ENCODE measurements around a stretch of chr12.

DNA sequence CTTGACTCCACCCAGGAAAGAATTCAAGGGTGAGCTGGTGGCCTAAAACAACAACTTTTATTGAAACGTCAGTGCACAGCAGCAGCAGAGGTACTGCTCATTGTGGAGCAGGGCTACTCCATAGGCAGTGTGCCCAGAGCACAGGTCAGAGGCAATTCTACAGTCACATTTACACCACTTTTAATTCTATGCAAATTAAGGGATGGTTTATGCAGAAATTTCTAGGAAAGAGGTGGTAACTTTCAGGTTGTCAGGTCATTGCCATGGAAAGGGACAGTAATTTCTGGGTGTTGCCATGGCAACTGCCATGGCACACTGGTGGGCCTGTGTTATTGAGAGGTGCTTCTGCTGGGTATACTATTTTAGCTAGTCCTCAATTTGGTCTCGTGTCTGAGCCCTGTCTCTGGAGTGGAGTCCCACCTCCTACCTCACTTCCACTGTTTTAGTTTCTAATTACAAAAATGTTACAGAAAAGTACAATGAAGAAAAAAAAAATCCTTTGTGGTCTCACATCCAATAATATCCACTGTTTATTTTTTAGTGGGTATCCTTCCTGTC, 234.2 kb upstream of the ATP2B1 start:
- RRBS, result no CpG with 5 or more reads among the region's 2 CpGs

GRCh38 chr12:89984709-89985422, 276.2 kb upstream of the ATP2B1 start:
- RRBS, result 77% methylated on average over 3 of the region's 10 CpGs

DNA sequence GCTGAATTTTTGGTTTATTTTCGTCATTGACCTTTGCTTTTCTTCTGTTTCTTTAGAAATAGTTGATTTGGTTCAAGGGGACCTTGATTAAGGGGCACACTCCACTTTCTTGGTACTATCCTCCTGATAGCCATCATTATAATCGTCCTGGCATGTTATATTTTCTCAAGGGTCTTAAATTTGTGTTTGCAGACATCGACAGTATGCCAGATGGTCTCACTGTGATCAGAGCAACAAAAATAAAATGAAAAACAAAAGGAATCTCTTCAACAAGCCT, 105.6 kb downstream of the CCER1 start:
- RRBS, result no CpG with 5 or more reads among the region's 3 CpGs

- RRBS, result no CpG with 5 or more reads among the region's 4 CpGs
Observed at GRCh38 chr12:91074075-91074592, 16.3 kb upstream of the KERA start.

DNA sequence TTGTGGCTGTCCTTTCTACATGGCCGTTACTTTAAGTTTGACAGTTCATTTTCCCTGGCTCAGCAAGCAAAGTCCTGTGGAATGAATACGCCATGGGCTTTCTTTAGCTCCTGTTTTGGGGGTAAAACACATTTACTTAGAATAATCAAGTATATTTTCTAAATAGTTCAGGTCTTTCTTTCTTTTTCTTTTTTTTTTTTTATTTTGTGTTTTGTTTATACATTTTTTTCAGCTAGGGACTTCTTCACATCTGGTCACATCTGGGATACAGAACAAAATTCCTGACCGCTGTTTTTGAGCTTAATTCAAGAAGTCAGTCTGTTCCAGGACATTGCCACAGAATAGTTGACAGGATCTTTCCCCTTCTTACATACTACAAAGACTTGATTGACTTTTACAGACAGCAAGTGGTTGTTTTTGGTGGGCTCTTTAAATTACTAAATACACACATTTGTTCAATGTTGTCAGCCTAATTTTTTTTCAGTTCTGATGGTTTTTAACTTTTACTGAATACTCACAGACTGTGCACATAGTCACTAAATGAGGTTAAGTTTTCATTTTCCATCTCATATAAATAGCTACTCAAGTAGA, 41.8 kb upstream of the DCN start:
- RRBS, result no CpG with 5 or more reads among the region's 3 CpGs

- RRBS, result no CpG with 5 or more reads among the region's 1 CpG
Observed at GRCh38 chr12:91241595-91242017, 59.0 kb upstream of the DCN start.

DNA sequence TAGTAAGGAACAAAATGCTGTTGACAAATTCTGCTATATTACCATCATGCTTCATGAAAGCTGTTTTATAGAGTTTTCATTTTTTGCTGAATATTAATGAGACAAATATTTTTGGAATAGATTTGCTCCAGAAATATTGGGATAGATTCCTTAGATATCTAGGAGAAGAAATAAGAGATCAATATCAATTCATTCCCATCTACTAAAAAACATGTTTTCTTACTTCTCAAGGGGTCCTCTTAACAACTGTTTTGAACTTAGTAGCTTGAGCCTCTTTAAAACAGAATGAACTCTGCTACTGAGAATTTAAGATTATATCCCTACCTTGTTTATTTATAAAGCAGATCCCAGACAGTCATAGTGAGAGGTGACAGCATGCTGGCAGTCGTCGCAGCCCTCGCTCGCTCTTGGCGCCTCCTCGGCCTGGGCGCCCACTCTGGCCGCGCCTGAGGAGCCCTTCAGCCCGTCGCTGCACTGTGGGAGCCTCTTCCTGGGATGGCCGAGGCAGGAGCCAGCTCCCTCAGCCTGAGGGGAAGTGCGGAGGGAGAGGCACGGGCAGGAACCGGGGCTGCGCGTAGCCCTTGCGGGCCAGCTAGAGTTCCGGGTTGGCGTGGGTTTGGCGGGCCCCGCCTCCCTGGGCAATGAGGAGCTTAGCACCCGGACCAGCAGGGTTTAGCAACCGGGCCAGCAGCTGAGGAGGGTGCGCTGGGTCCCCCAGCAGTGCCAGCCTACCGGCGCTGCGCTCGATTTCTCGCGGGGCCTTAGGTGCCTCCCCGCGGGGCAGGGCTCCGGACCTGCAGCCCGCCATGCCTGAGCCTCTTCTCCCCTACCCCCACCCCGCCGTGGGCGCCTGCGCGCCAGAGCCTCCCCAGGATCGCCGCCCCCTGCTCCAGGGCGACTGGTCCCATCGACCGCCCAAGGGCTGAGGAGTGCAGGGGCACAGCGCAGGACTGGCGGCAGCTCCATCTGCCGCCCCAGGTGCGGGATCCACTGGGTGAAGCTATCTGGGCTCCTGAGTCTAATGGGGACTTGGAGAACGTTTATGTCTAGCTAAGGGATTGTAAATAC, 451.1 kb upstream of the DCN start:
- RRBS, result 87% methylated on average over 4 of the region's 50 CpGs

DNA sequence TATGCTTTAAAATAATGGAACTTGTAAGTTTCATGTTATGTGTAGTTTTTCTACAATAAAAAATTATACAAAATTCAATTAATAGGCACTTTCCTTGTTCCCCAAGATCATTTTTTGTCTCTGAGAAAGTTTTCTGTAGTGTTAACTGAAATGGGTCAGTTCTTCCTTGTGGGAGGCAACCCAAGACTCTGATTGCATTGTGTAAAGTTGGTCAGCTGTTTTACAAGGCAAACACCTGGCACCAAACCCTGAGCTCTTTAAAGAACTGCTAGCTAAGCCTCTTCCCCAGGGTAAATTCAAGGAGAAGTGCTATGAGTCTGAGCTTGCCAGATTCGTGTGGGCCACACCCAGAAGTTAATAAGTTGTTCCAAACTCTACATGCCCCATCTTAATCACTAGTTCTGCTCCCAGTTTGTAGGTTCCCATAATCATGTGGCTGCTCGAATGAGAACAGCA, 214.6 kb downstream of the BTG1 start:
- RRBS, result no CpG with 5 or more reads among the region's 2 CpGs

GRCh38 chr12:92055800-92056258, 89.8 kb downstream of the BTG1 start:
- RRBS, result no CpG with 5 or more reads among the region's 4 CpGs

DNA sequence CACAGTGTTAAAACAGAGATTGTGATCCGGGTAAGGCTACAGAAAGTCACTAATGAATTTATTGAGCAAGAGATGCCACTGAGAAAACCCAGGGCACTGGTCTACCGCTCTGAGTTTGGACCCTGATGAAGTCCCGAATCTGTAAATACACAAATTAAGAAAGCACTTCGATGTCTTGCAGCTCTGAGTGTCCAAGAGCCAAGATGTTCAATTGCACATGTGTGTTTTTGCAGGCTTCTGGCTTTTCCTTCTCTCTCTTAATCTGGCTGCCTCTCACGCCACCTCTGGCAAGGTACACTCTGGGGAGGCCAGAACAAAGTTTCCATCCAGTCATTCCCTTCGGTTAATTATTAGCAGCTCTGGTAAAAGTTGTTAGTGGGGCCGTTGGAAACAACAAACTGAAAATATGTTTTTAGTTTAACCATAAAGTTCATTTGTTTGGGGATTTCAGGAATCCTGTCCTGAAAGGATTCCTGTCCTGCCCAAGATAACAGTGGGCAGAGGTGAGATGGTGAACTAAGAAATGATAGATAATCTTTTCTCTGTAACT, 75.4 kb downstream of the BTG1 start:
- RRBS, result no CpG with 5 or more reads among the region's 7 CpGs

- RRBS, result no CpG with 5 or more reads among the region's 5 CpGs
Observed at GRCh38 chr12:92146928-92147476, 1.4 kb upstream of the BTG1 start.

DNA sequence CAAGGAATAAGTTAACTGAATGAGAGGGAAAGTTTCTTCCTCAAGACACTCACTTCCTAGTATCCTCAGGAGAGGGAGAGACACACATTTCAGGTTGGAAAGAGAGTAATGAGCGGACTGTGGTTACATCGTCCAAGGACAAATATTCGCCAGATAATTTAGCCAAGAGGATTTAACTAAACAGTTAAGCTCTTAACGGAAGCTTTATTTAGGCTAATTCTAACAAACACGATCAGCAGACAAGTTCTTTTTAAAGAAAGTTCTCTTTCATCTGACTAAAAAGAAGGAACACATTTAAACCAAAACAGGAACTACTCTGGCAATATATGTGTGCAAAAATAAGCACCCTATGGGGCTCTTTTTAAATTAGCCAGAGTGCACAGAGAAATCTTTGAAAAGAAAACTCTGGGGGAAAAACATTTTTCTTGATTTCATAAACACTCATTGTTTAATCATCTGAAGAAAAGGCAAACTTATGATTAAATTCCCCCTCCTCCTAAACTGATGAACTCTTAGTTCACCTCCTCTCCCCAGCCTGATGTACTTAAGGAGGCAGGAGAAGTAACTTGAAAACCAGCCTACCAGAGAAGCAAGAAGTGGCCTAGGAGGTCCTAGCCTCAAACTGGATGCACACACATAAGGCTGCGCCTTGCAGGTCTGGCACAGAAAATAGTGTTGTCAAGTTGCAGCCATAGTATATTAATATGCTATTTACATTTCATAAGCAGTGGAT, 13.3 kb upstream of the BTG1 start:
- RRBS, result no CpG with 5 or more reads among the region's 6 CpGs

DNA sequence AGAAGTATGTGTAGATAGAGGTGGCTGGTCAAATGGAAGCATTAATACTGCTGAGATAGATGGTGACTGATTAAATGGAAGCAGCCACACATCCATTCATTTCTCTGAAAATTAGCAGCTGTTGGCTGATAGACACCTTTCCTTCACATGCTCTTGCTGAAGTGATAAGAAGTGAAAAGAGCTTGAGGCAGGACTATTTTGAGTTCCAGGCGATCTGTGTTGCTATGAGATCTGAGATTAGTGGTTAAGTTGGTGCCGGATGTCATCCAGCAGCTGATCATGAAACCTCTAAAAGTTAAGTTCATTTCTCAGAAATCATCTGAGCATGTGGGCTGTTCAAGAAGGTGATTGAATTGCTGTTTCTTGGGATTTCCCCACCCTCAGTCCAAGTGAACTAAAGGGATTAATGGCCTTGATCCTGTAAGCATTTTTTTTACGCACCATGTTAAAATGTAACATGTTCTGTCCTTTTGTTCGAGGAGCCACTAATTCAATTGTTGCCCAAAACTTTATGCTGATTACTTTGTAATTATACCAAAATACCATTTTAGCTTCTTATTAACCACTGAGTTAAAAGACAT, 258.2 kb upstream of the BTG1 start:
- RRBS, result no CpG with 5 or more reads among the region's 4 CpGs

DNA sequence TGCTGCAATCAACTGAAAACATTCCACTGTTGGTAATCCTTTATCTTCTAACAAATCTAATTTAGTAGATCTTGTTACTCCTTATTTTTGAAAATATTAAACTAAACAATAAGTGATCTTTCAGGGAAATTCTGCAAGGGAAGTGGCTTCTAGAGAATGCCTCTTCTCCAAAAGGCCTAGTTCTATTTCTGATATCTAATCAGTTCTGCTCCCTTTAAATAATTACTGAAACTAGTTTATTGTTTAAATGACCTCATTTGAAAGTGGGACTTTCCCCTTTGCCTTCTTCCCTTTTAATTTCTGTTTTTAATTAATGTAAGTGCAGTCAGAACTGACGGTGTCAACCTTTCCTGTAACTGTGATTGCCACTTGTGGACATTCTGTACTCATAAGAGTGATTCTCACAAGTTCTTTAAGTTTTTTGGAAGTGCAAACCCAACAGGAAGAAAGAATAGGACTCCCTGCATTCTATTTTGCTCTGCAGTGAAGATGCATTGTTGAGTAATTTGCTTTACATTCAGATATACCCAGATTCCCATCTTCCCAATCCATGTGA, 265.4 kb upstream of the PLEKHG7 start:
- RRBS, result no CpG with 5 or more reads among the region's 1 CpG

DNA sequence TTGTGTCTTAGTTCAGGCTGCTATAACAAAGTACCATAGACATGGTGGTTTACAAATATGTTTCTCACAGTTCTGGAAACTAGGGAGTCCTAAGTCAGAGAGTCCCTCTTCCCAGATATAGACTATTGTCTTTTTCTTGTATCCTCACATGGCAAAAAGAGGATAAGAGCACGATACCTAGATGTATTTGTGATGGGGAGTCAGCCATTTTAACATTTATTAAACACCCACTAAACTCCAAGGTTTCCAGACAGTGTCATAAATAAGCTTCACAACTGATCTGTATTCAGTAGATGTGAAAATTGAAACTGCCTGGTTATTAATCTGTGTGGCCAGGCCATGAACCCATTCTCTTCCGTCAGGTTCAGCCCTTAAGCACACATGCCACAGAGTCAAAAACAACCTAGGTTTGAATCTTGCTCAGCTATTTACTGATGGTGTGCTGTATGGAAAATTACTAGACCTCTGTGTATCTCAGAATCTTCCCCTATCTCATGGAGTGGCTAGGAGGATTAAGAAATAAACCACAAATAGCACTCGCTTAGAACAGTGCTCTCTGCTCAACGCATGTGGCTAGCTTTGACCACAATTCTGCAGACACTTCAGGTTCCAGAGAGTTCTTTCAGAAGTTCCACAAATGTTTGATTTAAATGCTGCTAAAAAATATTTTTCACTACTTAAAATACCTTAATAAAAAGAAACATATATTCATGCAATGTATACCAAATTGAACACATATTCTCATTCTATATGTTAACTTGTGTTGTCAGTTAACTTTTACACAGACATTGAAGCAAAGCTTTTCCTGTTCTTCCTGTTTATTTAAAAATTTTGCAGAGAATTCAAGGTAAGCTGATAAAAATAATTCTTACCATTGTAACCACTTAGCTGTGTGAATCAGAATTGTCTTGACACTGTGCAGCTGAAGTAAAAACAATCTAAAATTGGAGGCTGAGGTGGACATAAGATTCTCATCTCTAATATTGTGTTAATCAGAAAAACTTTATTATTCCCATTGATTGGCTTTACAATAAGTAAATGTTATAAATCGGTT, 240.7 kb upstream of the PLEKHG7 start:
- RRBS, result no CpG with 5 or more reads among the region's 5 CpGs

DNA sequence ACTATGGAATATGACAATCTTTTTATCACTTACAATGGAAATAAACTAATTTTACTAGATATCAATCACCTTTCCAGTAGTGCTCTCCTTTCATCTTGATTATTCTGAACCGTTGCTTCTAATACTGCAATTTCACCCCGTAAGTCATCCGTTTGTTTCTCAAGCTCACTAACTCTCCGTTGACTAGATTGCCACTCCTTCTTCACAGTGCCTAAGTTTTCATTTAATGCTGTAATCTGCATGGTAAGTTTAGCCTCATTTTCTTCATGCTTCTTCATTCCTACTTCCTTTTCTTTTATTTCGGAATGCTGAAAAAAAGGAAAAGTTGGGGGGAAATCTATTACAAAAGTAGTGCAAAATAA, 75.1 kb downstream of the PLEKHG7 start:
- RRBS, result no CpG with 5 or more reads among the region's 5 CpGs

GRCh38 chr12:92819272-92819803, 109.8 kb downstream of the EEA1 start:
- RRBS, result no CpG with 5 or more reads among the region's 3 CpGs

DNA sequence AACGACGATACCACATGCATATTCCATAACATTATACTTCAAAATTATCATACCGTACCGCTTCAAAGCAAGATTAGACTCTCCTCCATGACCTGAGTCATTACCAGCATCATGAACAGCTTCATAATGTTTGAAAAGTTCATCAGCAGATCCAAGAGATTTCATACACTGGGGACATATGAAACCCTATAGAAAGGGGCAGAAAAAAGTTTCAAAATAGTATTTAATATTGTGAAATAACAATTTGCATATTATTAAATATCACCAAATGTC, 64.4 kb downstream of the EEA1 start:
- RRBS, result no CpG with 5 or more reads among the region's 4 CpGs

GRCh38 chr12:92973401-92974094, 44.5 kb upstream of the EEA1 start:
- RRBS, result no CpG with 5 or more reads among the region's 6 CpGs

DNA sequence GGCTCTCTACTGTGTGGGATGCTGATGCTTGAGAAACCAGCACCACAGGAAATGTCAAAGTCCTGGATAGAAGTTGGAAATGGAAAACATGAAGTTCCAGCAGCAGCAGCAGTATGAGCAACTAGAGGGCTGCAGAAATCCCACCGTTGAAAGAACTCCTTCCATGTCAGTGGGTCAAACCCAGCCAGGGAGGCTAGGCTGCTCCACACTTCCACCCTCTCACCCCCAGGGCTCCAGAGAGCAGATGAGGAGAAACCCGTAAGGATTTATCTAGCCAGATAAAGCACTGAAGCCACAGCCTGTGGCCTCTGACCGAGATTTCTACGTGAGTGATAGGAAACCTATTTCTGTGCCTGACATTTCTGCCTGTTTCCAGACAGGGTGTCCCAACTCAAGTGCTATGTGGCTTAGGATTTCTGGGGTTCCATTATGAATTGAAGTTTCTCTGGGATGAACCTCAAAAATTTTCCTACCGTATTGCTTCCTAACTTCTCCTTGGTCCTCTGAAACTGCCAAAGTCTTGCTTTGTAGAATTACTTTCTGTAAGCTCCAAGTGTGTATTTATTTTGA, 100.0 kb upstream of the EEA1 start:
- RRBS, result no CpG with 5 or more reads among the region's 5 CpGs